Endothelial cell (in vitro differentiated cells): ENCODE measurements around the gene CABLES2.

DNA sequence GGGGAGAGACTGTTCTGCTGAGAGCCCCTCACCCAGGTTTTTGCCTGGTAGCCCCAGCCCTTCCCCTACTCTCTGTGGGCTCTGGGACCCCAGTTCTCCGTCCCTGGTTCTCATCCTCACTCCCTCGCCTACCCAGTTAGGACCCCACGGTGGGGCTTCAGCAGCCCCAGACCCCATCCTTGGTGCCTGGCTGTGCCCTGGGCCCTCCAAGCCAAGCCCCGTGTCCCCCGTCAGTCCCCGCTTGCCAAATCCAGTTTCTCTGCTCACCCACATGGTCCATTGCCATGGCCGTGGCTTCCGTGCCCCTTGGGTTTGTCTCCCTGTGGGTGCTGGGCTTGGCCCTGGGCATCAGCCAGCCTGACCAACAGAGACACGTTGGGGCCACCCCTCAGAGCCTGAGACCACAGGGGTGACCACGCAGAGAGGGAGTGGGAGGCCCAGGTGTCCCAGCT is 7.6 kb downstream of the SS18L1 start:
- PRO-cap: no peak

GRCh38 chr20:62193360-62193809 is 10.6 kb downstream of the MTG2 start:
- PRO-cap: no peak

- PRO-cap: no peak
Measured at GRCh38 chr20:62337512-62338183, 29.5 kb downstream of the LAMA5 start.

DNA sequence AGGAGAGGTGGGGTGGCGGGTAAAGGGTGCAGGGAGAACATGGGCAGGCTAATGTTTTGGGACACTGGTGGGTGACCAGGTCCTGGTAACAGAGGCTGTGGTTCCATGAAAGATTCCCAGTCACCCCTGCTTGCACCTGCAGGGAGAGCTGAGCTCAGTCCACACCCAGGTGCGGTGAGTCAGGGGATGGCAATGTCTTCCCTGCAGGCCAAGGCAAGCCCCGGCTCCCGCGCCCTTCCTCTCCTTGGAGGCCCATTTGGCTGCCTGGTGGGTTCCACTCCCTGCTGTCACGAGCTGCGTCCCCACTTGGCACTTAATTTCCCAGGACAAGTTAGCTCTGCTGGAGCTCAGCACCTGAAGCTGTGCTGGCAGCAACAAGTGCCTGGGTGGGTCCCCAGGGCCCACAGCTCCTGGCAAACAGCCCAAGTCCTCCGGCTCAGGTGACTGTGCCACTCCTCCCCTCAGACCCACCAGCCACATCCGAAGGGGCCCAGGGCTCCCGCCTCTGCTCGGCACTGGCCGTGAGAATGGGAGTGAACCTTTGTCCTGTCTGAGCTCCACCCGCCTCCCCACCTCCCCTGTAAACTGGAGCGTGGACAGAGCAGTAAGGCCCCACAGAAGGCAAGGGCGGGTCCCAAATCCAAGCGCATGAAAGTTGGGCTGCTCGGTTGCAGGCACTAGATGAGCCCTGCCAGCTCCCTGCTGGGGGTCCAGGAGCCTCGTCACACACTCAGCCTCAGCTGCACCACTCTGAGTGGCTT is 17.0 kb downstream of the LAMA5 start:
- PRO-cap: no peak

DNA sequence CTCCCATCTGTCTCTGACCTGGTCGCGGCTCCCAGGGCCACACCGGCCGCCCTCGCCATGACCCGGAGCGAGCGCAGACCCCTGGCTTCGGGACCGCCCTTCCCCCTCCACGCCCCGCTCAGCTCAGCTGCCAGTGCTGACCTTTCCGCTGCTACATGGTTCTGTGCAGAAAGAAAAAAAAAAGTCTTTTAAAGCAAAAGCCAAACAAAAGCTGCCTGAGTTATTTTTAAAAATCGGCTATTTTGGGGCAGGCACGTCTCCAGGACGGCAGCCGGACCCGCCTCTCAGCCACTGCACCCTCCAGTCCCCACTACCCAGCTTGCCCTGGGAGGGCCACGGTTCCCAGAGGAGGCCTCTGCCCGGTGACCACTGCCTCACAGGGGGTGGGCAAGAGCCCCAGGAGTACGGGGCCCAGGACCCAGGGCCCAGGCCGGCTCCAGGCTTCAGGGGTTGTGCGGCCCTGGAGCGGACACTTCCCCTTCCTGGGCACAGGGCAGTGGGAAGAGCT is 10.8 kb downstream of the LAMA5 start:
- PRO-cap: no peak

DNA sequence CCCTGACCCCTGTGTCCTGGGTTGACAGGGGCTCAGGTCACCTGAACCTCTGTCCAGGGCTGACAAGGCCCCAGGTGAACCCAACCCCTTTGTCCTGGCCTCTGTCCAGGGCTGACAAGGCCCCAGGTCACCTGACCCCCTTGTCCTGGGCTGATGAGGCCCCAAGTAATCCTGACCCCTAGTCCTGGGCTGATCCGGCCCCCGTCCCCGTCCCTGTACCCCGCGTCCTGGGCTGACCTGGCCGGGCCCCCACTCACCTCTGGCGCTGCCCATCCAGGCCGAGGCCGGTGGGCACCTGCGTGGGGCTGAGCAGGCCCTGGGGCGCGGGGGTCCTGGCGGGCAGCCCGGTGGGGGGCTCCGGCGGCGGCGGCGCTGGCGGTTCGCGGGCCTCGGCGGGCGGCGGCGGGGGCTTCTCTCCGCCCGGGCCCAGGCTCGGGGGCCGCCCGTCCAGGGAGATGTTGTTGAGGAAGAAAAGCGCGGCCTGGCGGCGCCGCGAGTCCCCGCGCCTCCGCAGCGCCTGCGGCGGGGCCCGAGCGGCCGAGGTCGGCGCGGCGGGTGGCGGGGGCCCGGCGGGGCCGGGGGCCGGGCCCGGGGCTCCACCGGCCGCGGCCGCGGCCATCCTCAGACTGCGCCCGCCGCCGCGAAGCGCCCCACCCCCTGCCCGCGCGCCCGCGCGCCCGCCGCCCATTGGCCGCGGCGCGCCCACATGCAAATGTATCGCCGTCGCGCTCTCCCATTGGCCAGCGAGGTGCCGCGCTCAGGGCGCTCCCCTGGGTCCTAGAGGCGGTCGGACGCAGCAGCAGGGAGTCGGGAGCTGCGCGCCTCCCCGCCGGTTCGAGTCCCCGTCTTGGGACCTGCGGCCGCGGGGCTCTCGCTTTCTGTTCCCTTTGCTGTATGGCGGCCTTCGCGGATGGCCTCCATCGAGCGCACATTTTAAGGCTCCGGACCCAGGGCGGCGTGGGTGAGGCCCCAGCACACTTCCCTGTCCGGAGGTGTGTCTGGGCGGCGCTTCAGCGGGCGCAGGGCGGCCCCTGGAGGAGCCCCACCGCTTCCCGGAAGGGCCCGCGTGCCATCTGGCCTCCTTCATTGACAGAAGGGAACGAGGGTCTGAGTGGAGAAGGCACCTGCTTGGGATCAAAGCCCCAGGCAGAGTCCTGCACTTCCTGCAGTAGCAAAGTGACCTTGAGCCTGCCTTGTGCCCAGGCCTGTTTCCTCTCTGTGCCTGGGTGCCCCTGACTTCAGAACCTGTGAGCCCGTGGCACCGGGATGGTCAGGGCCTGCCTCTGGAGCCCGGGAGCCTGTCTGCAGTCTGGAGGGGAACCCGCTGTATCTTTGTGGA is at the start of gene CABLES2:
CABLES2 (minus strand) TSS at position 628 of the 1,339 bp plus-strand sequence.
- PRO-cap: bidirectional peak, plus-strand start at position 780 of the sequence, minus-strand start at position 628 of the sequence

GRCh38 chr20:62480195-62480714 is 4.5 kb upstream of the GATA5 start:
- PRO-cap: no peak

GRCh38 chr20:62539606-62540083 is 63.9 kb upstream of the GATA5 start:
- PRO-cap: no peak

GRCh38 chr20:62577701-62577957 is 64.7 kb upstream of the SLCO4A1 start:
- PRO-cap: no peak

- PRO-cap: no peak
Measured at GRCh38 chr20:62643185-62643926, 1.1 kb downstream of the SLCO4A1 start.

- PRO-cap: no peak
Measured at GRCh38 chr20:62685965-62686607, 22.6 kb upstream of the NTSR1 start.

- PRO-cap: no peak
Measured at GRCh38 chr20:62711096-62712143, 2.8 kb downstream of the NTSR1 start.

DNA sequence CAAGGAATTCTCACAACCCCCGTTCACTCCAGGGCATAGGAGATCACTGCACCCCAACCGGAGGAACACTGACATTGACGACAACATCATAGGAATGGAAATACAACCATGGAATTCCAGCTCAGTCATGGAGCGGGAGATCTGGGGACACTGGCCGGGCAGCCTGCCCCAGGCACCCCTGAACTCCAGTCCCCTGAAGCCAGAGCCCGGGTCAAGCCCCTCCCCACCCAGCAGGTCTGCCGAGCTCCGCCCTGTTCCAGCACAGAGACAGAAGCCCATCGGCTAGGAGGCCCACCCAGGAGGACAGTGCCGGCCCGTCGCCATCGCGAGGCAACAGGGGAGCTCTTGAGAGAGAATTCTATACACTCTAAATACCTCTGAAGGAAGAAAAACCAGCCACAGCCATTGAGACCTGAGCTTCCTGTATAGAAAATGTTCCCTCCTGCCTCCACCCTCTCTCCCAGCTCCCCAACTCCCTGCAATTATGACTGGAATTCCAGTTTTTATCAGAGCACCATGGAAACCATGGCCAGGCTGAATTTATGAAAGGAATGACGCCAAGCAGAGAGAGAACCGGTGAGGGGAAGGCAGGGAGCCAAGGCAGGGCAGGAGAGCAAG is 27.8 kb upstream of the MRGBP start:
- PRO-cap: no peak

DNA sequence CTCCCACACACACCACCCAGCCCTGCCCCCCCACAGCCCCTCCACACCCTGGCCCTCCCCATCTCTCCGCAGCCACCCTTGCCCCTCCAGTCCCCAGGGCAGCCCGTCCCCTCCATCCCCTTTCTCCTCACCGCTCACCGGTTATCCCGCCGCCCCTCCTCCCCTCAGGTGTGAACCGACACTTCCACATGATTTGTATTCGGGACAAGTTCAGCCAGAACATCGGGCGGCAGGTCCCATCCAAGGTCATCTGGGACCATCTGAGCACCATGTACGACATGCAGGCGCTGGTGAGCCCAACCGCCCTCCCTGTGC is 626 bp downstream of the MRGBP start:
- PRO-cap: no peak

- PRO-cap: unidirectional peak, minus-strand start at chr20:62805613
Measured at GRCh38 chr20:62805138-62805844, 656 bp downstream of the OGFR start.

DNA sequence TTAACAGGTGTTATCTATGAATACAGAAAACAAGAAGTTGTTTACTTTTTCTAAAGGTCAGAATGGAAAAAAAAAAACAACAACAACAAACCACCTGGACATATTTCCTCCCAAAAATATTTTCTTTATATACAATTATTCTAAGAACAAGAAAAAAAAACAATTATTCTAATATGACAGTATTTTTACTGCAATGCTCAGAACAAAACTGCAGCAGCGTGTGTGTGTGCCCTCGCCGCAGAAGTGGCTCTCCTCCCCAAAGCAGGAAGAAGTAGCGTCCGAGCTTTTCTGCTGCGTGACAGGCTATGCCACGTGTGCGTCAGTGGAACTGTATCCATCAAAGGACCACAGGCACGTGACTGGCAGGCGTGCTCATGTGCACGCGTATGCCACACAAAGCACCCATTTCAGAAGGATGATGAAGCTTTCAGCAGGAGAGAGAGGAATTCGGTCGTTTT is 3.7 kb downstream of the TCFL5 start:
- PRO-cap: no peak

DNA sequence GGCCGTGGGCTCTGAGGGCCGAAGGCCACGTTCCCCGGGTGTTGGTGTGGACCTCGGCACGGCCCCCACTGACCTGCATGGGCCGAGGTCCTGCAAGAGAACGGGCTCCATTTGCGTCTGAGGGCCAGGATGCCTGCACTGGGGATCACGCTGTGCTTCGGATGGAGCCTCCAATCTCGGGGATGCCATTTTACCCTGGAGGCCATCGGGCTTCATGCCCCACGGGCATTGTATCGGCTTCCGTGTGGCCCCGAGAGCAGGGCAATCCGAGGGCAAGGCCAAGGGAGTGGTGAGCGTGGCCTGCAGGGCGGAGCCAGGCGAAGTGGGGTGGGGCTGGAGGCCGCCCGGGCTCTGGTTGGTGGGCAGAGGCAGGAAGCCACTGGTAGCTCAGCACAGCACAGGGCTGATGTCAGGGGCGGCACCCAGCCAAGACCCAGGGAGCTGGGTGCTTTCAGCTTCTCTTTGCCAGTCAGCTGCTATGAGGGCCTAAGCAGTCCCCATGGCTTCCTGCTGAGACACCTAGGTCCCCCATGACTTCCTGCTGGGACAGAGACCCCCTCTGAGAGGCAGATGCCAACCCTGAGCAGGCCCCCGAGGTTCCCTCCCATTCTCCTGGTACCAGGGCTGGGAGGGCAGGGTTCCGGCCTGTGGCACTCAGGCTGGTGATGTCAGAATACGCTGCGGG is 57.6 kb upstream of the BHLHE23 start:
- PRO-cap: no peak

GRCh38 chr20:63178761-63179752 is 36.9 kb downstream of the YTHDF1 start:
- PRO-cap: no peak

DNA sequence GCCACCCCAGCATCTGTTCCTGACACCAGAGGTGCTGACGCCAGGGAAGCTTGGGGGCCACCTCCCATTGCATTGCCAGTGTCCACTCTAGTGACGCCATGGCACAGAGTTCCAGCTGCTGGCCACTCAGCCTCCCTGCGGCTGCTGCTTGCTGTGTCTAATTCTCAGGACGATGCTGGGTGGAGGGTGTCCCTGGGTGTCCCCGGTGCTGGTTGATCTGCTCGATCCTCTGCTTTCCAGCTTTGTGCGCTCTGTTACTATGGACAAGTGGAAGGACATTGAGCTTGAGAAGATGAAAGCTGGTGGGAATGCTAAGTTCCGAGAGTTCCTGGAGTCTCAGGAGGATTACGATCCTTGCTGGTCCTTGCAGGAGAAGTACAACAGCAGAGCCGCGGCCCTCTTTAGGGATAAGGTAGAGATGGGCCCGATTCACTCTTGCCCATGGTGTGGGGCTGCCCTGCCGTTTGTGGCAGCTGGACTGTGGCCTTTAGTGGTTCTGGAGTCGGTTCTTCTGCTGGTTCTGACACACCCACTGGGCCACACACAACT is 3.7 kb downstream of the ARFGAP1 start:
- PRO-cap: no peak

GRCh38 chr20:63363273-63363587 is 2.1 kb upstream of the CHRNA4 start:
- PRO-cap: no peak